HTERT-HM (cell line): ENCODE measurements around a stretch of chr5.

- RRBS, result 1% methylated on average over 5 of the region's 36 CpGs
Measured at GRCh38 chr5:132777600-132778158, 640 bp upstream of the SEPTIN8 start.

GRCh38 chr5:132886200-132886729, 12.8 kb downstream of the LEAP2 start:
- RRBS, result no CpG with 5 or more reads among the region's 6 CpGs

GRCh38 chr5:132906813-132907991, 33.7 kb downstream of the LEAP2 start:
- RRBS, result no CpG with 5 or more reads among the region's 4 CpGs

DNA sequence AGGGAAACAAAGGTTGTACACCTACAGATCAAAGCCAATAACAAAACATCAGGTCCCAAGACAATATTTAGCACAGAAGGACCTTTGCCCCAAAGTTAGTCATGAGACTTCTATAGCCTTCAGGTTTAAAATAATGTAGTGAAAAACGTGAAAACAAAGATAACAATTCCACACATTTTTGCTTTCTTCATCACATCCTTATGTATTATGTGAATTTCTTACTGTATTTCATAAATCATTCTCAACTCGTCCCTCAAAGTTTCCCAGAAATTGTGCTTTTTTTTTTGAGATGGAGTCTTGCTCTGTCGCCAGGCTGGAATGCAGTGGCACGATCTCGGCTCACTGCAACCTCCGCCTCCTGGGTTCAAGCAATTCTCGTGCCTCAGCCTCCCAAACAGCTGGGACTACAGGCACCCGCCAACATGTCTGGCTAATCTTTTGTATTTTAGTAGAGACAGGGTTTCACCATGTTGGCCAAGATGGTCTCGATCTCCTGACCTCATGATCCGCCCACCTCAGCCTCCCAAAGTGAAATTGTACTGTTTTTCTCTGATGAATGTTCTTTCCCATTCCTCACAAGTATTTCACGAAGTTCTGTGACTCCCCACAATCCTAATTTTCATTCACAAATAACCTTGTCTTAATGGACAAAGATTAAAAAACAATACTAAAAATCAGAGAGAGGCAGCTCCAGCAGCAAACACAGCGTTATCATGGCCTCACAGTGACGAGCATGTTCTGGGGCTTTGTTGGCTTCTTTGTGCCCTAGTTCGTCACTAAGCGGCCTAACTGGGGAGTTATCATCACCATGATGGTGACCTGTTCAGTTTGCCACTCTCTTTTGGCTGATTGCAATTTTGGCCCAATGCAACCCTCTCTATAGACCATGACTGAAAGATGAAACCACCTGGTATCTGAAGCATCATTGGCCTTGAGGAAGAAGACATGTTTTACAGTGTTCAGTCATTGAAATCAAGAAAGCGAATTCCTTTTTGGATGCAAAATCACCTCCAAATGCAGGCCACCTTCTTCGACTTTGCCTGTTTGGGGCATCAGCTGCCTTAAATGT, 15.3 kb downstream of the AFF4 start:
- RRBS, result no CpG with 5 or more reads among the region's 17 CpGs

- RRBS, result no CpG with 5 or more reads among the region's 4 CpGs
Measured at GRCh38 chr5:132951086-132951578, 12.3 kb downstream of the AFF4 start.

DNA sequence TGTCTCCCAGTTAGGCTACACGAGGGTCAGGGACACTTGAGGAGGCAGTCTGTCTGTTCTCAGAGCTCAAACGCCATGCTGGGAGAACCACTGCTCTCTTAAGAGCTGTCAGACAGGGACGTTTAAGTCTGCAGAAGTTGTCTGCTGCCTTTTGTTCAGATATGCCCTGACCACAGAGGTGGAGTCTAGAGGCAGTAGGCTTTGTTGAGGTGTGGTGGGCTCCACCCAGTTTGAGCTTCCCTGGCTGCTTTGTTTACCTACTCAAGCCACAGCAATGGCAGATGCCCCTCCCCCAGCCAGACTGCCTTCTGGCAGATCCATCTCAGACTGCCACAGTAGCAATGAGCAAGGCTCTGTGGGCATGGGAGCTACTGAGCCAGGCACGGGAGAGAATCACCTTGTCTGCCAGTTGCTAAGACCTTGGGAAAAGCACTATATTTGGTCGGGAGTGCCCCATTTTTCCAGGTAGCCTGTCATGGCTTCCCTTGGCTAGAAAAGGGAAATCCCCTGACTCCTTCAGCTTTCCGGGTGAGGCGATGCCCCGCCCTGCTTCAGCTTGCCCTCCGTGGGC, 118.9 kb downstream of the HSPA4 start:
- RRBS, result no CpG with 5 or more reads among the region's 9 CpGs

DNA sequence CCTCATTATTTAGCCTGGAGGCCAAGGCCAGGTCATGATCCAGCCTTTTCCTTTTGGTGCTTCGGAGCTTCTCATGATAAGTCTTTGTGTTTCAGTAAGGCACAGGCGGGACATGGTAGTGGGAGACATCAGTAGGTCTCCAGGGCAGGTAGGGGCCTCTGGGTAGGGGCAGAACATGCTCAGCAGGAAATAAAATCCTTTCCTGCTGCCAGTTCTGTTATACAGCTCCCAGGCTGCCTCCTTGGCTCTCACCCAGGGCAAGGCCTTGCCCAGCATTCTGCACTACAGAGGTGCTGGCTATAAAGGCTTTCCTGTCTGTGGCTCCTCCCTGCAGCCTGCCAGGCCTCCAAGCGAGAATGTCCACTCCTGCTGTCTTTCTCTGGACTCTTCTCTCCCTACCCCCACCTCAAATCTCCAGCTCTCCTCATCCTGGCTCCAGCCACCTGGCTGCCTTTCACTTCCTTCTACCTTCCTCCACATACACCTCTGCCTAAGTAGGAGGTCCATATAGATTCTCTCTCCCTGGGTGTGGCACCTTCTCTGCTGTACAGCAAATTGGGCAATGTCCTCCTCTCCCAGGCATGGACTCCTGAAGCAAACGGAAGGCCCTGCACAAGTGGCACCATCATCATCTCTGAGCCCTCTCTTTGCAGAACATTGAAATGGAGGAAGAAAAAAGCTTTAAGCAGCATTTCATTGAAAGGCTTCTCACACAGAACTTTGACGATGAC, 128.6 kb downstream of the FSTL4 start:
- RRBS, result no CpG with 5 or more reads among the region's 5 CpGs

GRCh38 chr5:133928611-133929377, 39.6 kb downstream of the C5orf15 start:
- RRBS, result 74% methylated on average over 4 of the region's 9 CpGs

DNA sequence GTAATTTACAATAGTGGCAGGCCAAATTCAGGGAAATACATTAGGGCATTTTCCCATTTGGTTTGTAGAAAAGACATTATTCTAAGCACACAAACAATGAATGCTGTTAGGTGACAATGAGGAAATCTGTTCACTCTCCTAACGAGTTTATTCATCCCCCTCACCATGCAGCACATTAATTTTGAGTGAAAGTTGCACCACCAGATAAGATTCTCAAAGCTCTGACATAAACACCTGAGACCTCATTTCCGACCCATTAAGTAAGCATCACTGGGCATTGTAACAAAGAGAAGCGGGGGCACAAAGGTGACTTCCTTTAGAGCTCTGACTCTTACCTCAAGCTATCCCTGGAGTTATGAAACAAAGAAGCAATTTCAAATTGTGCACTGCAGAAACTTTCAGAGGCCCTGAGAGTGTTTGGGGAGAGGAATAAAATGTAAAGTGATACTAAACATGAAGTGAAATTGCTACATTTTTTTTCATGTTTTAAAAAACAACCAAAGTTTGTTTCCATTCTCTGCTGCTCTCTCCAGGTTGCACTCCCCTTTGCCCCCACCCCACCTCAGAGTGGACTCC, 29.5 kb downstream of the C5orf15 start:
- RRBS, result no CpG with 5 or more reads among the region's 3 CpGs

- RRBS, result no CpG with 5 or more reads among the region's 3 CpGs
Measured at GRCh38 chr5:133956498-133957036, 11.9 kb downstream of the C5orf15 start.

GRCh38 chr5:134058937-134059481, 54.2 kb upstream of the VDAC1 start:
- RRBS, result no CpG with 5 or more reads among the region's 8 CpGs

- RRBS, result no CpG with 5 or more reads among the region's 13 CpGs
Measured at GRCh38 chr5:134086982-134087376, 27.5 kb upstream of the TCF7 start.

GRCh38 chr5:134151488-134152740, 24.8 kb downstream of the SKP1 start:
- RRBS, result no CpG with 5 or more reads among the region's 15 CpGs

DNA sequence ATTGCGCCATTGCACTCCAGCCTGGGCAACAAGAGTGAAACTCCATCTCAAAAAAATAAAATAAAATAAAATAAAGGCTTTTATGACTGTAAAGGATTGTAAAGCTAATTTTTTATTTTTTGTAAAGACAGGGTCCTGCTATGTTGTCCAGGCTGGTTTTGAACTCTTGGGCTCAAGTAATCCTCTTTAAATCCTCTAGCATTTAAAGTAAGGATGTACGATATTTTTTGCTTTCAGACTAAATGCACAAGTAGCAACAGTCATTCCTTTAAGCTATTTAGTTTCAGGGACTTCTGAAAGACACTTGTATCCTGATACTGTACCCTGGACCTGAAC, 6.7 kb downstream of the SKP1 start:
- RRBS, result no CpG with 5 or more reads among the region's 2 CpGs

GRCh38 chr5:134174917-134175675, 1.7 kb downstream of the SKP1 start:
- RRBS, result no CpG with 5 or more reads among the region's 8 CpGs

DNA sequence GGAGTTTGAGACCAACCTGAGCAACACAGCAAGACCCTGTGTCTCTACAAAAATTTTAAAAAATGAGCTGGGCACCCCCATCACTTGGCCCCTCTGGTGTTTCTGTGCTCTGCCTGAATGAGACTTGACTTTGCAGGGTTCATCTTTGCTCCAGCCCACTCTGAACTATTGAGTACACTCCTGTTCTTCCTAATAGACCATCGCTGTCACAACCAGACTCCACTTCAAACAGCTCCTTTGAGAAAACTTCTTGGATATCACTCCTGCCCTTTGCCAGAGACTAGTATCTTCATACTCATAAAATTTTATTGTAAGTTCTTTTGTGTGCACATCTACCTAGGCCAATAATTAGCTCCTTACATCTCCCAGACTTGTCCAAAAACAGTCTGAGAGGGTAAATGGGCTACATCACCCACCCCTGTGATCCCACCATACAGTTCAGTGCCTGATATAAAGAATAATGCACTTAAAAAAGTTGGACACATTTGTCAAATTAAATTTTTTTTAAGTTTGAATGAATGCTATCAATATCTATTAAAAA, 24.5 kb upstream of the SKP1 start:
- RRBS, result no CpG with 5 or more reads among the region's 1 CpG

GRCh38 chr5:134204603-134204986, 21.3 kb downstream of the PPP2CA start:
- RRBS, result no CpG with 5 or more reads among the region's 4 CpGs

DNA sequence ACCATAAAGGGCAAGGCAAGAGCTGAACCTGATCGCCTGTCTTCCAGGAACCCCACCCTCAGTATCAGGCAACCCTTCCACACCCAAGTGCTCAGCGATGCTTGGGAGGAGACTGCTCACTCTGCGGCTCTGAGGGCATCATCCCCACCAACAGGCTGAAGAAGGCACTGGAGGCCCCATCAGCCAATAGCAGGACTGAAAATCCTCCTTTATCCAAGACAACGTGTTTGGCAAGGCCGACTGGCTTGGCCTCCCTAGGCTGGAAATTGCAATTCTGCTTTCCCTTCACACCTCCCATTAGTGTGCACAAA, 1.4 kb upstream of the PPP2CA start:
- RRBS, result no CpG with 5 or more reads among the region's 5 CpGs

GRCh38 chr5:134371930-134372435, 614 bp downstream of the UBE2B start:
- RRBS, result 2% methylated on average over 8 of the region's 23 CpGs

- RRBS, result no CpG with 5 or more reads among the region's 3 CpGs
Measured at GRCh38 chr5:134388066-134388515, 16.7 kb downstream of the UBE2B start.